ENCODE data around the genes GABARAPL1, TAS2R31 and TAS2R43.

- RRBS, result no CpG with 5 or more reads among the region's 17 CpGs
Observed at GRCh38 chr12:9364027-9365417, 156.3 kb upstream of the PZP start.

- RRBS, result no CpG with 5 or more reads among the region's 14 CpGs
Observed at GRCh38 chr12:9418375-9418771, 189.3 kb downstream of the KLRB1 start.

- RRBS, result no CpG with 5 or more reads among the region's 20 CpGs
Observed at GRCh38 chr12:9570485-9571046, 37.1 kb downstream of the KLRB1 start.

- RRBS, result no CpG with 5 or more reads among the region's 7 CpGs
Observed at GRCh38 chr12:9731286-9731787, 29.4 kb downstream of the CD69 start.

- RRBS, result 15% methylated on average over 2 of the region's 26 CpGs
Observed at GRCh38 chr12:9813959-9814814, 13.1 kb upstream of the KLRF1 start.

DNA sequence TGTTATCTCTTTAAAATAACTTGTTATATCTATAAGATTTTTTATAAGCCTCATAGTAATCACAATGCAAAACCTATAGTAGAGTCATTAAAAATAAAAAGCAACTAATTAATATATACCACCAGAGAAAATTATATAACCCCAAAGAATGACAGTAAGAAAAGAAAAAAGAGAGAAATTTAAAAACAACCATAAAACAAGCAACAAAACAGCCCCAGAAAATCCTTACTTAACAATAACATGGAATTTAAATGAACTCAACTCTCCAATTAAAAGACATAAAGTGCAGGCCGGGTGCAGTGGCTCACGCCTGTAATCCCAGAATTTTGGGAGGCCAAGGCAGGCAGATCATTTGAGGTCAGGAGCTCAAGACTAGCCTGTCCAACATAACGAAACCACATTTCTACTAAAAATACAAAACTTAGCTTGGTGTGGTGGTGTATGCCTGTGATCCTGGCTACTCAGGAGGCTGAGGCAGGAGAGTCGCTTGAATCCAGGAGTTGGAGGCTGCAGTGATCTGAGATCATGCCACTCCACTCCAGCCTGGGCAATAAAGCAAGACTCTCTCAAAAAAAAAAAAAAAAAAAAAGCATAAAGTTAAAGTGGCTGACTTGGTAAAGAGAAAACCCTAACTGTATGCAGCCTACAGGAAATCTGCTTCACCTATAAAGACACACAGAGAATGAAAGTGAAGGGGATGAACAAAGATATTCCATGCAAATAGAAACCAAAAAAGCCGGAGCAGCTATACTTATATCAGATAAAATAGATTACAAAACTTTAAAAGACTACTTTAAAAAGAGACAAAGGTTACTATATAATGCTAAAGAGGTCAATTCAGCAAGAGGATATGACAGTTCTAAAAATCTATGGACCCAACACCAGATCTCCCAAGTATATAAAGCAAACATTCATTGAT is 4.3 kb downstream of the CLEC2B start:
- RRBS, result no CpG with 5 or more reads among the region's 5 CpGs

GRCh38 chr12:9910752-9911106 is 21.4 kb downstream of the CLEC2A start:
- RRBS, result no CpG with 5 or more reads among the region's 6 CpGs

GRCh38 chr12:10184084-10184836 is 5.4 kb downstream of the TMEM52B start:
- RRBS, result no CpG with 5 or more reads among the region's 12 CpGs

GRCh38 chr12:10212651-10213139 is at the start of gene GABARAPL1:
TSS of gene GABARAPL1 (plus strand) at chr12:10212877.
- RRBS, result 3% methylated on average over 3 of the region's 36 CpGs

DNA sequence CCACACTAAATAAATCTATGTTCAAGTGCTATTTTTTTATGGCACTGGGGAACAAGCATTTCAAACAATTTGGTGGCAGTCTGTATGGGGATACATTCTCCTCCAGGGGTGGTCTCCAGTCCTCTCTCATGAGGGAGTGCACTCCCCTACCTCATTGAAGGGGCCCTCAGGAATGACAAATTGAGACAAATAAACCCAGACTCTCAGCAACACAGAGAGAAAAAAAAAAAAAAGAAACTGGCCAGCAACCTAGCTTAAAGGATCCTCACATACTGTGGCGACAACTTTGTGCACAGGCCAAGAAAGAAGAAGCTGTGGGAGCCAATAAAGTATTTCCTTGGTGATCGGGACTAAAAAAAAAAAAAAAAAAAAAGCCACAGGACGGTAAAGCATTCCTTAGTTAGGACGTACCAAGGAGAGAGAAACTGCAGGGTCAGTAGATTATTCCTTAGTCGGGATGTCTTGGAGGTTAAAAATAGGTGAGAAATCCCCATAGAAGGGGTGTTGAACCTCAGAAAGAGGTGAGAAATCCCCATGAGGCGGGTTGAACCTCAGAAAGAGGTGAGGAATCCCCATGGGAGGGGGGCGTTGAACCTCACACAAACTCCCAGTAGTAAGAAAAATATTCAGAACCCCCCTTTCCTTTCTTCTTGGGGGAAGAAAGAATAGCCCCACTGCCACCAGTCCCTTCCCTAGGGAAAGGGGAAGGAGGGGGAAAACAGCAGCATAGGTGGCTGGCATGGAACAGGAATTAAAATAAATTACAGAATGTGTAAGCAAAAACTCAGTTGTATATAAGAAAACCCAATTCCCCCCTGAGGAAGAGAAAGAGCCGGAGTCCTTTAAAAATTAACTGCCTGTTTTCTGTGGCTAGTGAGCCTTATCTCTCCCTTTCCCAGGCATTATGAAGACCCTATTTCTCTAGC is 27.0 kb downstream of the KLRK1 start:
- RRBS, result no CpG with 5 or more reads among the region's 8 CpGs

DNA sequence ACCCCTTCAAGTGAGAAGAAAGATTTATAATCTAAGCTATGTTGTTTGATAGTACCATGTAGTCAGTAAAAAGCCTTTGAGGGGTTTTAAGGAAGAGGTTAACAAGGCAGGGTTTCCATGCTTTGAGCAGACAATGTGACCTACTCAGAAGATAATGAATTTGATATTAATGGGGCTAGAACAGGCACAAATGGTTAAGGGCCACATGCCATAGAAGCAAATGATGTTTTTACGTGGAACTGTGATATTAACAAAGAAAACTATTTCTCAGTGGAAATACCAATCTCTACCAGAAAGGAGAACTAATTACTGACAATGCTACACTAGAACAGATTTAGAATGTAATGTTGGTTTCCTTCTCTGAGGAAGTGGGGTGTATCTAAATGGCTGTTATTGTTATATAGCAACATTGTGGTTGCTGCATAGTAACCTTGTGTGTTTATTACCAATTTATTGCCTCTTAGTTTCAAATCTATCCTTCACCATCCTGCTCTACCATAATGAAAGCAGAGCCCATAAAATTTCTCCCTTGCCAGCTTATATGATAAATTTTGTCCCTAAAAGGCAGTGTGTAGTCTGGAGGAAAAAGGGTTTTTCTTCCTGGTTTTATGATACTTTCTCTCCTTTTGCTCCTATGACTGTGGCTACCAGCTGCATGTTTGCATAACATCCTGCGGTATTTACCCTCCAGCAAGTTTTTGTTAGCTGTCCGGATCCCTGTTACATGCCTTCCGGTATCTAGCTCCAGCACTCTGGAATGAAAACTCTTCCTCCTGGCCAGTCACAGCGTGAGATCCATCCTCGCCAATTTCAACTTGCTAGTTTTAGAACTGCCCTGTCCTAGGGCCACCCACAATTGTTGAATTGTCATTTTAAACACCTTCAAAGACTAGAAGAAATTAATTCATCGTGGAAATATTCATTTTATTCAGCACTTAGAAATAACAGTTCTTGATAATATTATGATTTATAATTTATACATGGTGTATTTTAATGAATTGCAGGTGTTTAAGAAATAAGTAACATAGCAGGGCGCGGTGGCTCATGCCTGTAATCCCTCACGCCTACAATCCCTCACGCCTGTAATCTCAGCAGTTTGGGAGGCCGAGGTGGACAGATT is 5.7 kb upstream of the KLRK1 start:
- RRBS, result no CpG with 5 or more reads among the region's 12 CpGs

GRCh38 chr12:10710497-10711262 is 12.4 kb downstream of the YBX3 start:
- RRBS, result no CpG with 5 or more reads among the region's 2 CpGs

DNA sequence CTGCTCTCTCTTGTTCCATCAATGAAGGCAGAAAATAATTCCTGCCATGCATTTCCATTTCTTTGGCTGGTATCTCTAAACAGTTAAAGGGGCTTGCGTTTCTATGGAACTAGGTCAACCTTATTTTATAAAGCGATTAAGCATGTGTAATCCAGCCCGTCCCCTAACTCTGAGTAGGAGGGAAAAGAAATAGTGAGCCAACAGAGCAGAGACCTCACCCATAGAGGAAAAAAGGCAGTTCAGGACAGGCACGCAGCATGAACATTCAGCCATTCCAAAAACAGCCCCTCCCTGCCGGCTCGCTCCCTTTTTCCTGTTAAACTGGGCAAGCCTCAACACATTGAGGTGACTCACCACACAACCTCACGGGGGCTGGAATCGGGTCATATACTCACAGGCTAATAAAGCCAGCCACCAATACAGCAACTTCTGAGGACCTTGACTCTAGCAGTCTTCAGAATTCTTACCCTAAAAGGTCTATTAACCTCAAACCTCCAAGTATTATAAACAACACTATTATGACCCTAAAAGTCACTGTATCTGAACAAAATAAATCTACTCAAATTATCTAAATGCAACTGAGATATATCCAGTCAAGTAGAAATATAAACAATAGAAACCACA is 6.5 kb downstream of the YBX3 start:
- RRBS, result no CpG with 5 or more reads among the region's 8 CpGs

DNA sequence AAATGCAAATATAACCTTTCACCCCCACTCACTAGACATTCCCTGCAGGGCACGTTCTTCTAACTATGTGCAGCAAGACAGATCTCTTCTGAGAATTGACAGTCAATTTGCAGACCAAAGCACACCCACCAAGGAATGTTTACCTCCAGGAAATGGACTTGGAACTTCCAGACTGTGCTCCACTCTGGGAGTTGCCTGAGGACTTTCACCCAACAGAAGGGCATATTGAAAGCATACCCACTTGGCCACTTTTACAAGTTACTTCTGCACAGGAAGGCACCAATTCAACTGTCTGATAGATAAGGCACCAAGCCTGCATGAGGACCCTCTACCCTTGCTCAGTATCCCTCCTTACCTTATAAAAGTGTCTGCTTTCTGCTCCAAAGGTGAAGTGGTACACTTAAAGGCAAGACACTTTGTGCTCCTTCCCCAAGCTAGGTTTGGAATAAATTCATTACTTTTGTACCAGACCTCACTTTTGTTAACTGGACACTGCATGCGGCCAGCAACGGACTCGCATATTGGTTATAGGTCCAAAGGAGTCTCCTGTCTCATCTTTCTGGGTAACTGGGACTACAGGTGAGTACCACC is 6.4 kb downstream of the TAS2R19 start:
- RRBS, result no CpG with 5 or more reads among the region's 4 CpGs

- RRBS, result no CpG with 5 or more reads among the region's 9 CpGs
Observed at GRCh38 chr12:11031282-11031825, at the start of gene TAS2R31. TSS of gene TAS2R31 (minus strand) at chr12:11031407.

GRCh38 chr12:11092064-11092478 is at the start of gene TAS2R43:
TSS of gene TAS2R43 (minus strand) at chr12:11092313.
- RRBS, result no CpG with 5 or more reads among the region's 7 CpGs

DNA sequence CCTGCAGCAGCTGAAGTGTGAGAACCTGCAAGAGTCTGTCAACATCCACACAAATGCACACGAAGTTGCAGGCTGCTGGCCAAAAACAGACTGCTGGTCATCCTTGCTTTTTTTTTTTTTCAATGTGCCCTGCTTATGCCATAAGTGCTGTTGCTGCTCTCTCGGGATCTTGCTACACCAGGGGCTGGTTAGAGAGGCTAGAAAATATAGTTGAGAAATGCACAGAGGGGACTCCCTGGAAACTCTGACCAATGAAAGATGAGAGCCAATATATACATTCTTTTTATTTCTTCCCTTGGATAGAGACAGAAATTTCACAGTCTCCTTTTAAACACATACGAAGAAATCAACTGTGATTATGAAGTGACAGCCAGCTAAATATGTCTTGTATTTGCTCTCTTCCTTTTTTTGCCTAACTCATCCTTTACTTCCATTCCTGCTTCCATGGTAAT is 16.7 kb upstream of the TAS2R30 start:
- RRBS, result no CpG with 5 or more reads among the region's 3 CpGs

- RRBS, result no CpG with 5 or more reads among the region's 6 CpGs
Observed at GRCh38 chr12:11553828-11554307, 95.6 kb upstream of the ETV6 start.

- RRBS, result no CpG with 5 or more reads among the region's 20 CpGs
Observed at GRCh38 chr12:11652171-11653176, 3.0 kb downstream of the ETV6 start.

DNA sequence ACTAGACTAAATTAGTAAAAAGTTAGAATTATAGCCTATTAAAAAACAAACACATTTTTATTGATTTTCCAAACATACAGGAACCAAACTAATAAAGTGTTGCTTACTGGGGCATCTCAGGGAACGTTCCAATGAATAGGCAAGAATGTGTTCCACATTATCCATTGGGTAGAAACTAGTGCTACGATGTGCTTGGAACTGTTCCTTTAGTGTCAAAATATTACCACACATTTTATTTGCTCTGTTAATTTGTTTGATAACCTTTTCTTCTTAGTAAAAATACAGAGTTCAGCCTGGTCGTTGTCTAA is 5.9 kb downstream of the ETV6 start:
- RRBS, result no CpG with 5 or more reads among the region's 3 CpGs

Measured in UCH-1 (cell line).